ENCODE data around the genes PARP14, HSPBAP1 and ADCY5.

GRCh38 chr3:122680458-122681442 is at the start of gene PARP14:
PARP14 (plus strand) TSS chr3:122680839.
- RRBS = 2% methylated on average over 19 of the region's 72 CpGs

GRCh38 chr3:122793494-122794490 is at the start of gene HSPBAP1:
HSPBAP1 (minus strand) TSS chr3:122793831.
- RRBS = 2% methylated on average over 16 of the region's 49 CpGs

GRCh38 chr3:122969468-122969983 is 58.0 kb downstream of the SEMA5B start:
- RRBS = no CpG with 5 or more reads among the region's 6 CpGs

DNA sequence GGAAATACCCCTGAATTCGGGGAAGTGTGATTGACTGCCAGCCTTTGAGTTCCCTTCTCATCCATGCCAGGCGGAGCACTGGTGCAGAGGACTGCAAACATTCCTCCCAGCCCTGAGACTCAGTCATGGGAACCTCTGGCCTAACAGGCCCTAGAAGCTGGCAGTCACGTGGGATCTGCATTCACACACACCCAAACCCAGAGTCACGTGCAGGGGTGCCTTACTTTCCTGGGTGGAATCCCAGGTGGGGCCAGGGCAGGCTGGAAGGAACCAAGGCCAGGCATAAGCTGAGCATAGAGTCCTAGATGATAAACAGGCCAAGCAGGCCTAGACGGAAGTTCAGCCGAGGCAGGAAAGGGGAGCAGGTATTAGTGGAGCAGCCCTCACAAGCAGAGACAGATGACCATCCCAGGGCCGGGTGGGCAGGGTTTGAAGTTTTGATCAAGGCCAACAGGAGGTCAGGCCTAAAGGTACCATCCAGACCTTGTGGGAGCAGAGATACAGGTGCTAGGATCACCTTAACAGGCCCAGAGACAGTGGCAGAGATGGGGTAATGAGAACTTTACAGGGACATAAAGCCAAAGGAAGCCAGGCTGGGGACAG is 46.0 kb upstream of the SEC22A start:
- RRBS = no CpG with 5 or more reads among the region's 7 CpGs

GRCh38 chr3:123307455-123307887 is 105.7 kb downstream of the SEC22A start:
- RRBS = no CpG with 5 or more reads among the region's 2 CpGs

GRCh38 chr3:123418871-123419901 is 29.7 kb downstream of the ADCY5 start:
- RRBS = no CpG with 5 or more reads among the region's 30 CpGs

DNA sequence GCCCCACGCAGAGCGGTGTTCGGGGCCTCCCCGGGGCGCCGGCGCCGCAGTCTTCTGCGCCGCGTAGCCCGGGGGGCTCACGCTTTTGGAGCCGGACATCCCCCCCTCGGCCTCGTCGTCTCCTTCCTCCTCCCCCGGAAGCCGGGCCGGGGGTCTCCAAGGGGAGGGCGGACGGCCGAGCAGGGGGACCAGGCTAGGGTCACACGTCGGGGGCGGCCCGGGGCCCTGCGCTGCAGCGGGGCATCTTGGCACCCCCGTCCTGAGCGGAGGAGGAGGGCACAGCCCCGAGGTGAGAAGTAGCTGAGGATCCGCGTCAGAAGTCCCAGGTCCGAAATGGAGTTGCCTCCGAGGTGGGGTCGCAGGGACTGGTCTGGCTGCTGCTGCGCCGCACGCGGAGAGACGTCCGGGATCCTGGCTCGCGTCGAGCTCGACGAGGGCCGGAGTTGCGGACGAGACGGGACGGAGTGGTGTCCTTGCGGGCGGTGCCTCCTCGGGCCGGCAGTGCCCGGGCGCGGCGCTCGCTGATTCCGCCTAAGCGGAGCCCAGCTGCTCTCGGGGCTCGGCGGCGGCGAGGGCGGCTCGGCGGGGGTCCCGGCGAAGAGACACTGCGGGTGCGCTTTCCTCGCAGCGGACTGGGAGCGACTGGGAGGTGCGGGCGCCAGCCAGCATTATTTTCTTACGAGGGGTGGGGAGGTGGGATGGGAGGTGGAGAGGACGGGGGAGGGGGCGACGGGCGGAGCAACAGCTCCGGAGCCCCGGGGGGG is at the start of gene ADCY5:
Gene ADCY5, minus strand, starts transcription at position 644 of the 764 bp plus-strand sequence.
- RRBS = 4% methylated on average over 40 of the region's 88 CpGs

- RRBS = no CpG with 5 or more reads among the region's 6 CpGs
Measured at GRCh38 chr3:123450745-123451445, 2.0 kb upstream of the ADCY5 start.

GRCh38 chr3:123522779-123523235 is 62.0 kb downstream of the HACD2 start:
- RRBS = no CpG with 5 or more reads among the region's 10 CpGs

- RRBS = no CpG with 5 or more reads among the region's 4 CpGs
Measured at GRCh38 chr3:123523236-123523441, 61.7 kb downstream of the HACD2 start.

GRCh38 chr3:123613177-123613893 is 28.5 kb upstream of the HACD2 start:
- RRBS = no CpG with 5 or more reads among the region's 4 CpGs

- RRBS = no CpG with 5 or more reads among the region's 3 CpGs
Measured at GRCh38 chr3:123659616-123660159, 74.8 kb upstream of the HACD2 start.

DNA sequence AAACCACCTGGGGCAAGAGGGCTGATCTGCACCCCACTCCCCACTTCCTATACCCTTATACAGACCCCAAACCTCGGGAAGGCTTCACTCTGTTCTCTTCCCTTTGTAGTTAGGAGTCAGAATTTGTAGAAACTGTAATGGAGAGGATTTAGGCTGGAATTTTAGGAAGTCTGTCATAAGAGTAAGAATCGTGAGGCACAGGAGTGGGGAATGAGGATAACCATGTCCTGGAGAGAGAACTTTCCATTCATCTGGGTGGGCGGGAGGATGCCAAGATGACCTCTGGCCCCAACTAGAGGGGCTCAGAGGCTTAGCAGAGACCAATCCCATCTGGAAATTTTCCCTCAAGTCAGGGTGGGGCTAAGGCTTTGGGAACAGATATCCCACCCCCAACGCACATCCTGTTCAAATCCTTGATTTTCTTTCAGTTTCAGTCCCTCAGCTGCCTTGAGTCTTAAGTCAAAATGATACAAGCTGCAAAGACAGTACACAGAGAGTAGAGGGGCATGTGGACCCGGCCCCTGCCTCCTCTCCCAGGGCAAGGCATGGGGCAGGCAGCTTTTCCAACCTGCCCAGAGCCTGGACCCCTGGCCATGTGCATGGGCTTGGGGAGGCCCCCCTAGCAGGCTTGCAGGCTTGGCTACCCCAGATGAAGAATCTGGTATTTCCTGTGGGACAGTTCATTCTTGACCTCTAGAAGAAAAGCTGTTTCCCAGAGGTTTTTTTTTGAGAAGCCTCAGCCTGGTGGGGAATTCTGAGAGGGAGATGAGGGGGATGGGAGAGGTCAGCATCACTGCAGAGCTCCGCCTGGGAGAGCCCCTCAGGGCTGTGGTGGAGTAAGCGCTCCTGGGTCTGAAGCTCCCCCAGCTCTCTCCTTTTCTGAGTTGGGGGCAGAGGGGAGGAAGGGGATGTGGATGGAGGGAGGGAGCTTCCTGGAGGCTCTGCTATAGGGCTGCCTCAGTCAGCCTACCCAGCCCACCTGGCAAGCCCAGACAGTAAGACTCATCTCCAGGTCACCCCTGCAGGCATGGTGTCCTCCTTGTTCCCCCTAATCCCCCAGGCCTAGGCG is 109.7 kb upstream of the HACD2 start:
- RRBS = no CpG with 5 or more reads among the region's 8 CpGs

DNA sequence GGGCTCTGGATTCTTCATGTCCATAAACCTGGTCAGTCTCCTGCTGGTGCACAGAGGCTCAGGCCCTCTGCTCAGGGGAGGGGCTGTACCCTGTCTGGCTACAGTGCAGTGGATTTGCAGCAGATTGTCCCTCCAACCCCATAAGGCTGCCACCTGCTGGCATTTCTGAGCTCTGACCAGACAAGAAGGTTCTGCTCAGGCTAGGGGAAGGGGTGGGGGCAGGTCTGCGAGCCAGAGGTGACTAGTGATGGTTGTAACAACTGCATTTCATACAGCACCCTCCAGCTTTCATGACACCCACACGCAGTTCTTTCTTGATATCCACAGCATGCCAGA is 117.2 kb upstream of the HACD2 start:
- RRBS = no CpG with 5 or more reads among the region's 2 CpGs

- RRBS = no CpG with 5 or more reads among the region's 5 CpGs
Measured at GRCh38 chr3:123754971-123755422, 129.1 kb downstream of the MYLK start.

GRCh38 chr3:123831431-123832010 is 52.6 kb downstream of the MYLK start:
- RRBS = no CpG with 5 or more reads among the region's 12 CpGs

DNA sequence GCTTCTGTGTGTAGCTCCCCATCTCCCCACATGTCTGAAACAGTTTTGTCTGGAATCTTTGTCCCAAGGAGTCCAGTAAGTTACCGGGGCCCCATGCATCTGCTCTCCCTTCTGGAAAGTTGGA is 1.4 kb downstream of the KALRN start:
- RRBS = no CpG with 5 or more reads among the region's 1 CpG

DNA sequence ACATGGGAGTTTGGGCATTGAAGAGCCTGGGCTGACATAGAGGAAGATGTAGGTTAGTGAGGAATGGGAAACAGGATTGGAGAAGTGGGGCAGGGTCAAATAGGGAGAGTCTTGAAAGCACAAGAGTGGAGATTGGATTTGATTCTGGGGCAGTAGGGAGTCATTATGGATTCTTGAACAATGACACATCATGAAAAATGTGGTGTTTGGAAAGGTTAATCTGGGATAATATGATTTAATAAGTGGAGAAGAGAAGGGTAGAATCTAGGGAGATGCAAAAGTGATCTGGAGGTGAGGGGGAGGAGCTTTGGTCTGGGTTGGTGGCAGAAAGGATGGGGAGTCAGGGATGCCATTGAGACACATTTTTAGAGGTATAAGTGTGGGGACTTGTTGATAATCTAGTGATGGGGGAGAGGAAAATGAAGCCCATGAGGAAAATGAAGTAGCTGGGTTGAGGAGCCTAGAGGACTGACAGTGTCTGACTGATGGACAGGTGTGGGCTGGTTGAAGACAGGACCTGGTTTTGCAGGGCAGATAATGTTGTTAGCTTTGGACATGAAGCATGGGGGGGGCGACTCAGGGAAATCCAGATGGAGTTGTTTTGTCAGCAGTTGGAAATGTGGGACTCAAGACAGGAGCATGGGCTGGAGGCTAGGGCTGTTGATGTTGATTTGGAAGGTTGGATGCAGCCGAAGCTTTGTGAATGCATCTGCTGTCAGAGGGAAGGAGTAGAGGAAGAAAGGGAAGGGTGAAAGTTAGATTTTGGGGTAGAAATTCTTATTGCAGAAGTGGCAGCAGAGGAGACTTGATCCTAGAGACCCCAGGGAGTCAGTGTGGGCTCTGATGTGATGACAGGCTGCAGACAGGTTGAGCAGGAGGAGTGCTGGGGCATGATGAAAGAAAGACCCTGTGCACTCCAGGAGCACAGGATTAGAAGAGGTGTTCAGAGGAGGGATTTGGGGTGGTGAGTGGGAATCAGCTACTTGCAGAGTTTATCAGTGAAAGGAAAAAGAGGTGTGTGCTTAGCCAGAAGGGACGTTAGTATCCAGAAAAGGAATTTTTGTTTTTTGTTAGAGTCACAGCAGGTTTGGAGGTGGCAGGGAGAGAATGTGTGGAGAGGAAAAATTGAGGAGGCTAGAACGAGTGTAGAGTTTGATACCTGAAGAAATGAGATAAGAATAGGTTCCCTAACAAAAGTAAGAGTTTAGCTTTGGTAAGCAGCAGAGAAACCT is 4.6 kb downstream of the KALRN start:
- RRBS = no CpG with 5 or more reads among the region's 4 CpGs

GRCh38 chr3:124041339-124041914 is 8.3 kb downstream of the KALRN start:
- RRBS = no CpG with 5 or more reads among the region's 6 CpGs